ENCODE measurements around a stretch of chr2.

DNA sequence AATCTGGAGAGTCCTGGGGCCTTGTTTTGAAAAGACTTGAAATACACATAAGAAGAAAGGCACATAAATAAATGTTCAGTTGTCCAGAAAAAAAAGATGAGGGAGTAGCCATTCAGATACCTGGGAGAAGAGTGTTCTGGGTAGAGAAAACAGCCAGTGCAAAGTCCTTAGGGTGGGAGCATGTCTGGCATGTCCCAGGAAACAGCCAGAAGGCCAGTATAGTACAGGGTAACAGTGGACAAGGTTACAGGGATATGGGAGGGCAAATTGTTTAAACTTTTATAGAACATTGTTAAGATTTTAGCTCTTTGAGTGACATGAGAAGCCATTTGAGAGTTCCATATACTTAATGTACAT, 26.6 kb downstream of the NBEAL1 start:
- PRO-cap, 2 experiments = no peak in any of the 2 experiments

- PRO-cap, 2 experiments = no peak in any of the 2 experiments
Measured at GRCh38 chr2:203105844-203106200, 91.1 kb downstream of the NBEAL1 start.

- PRO-cap, 2 experiments = peak in 1 of 2 experiments; most common minus-strand start chr2:203364472 (in 1)
Measured at GRCh38 chr2:203364290-203364764, 36.1 kb downstream of the ABI2 start.

DNA sequence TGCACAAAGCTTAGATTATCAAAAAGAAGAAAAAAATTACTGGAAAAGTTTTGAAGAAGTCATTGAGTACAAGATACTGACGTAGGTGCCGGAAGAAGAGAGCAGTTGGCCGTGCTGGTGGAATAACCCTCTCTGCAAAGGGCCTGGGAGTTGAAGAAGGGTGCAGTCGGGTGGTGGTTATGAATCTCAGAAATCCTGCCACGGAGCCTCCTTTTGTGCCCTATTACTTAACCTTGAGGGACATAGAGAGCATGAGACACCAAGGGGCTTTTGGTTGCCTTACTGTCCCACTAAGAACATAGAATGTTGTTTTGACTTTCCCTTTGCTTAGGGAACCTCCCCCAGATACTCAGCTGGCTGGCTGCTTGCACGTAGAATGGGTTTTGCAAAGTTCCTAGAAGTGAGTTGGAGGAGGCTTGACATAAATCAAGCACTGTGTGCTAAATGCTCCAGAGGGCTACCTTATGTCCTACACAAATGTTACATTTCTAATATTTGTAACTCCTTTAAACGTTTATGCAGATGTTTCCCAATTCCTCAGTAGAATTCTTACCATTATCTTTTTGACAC, 1.2 kb upstream of the CD28 start:
- PRO-cap, 2 experiments = no peak in any of the 2 experiments

- PRO-cap, 2 experiments = peak in 1 of 2 experiments; most common plus-strand start chr2:203811901 (in 1)
Measured at GRCh38 chr2:203811296-203812384, 55.9 kb upstream of the CTLA4 start.

GRCh38 chr2:203951307-203952025, 14.9 kb downstream of the ICOS start:
- PRO-cap, 2 experiments = no peak in any of the 2 experiments

GRCh38 chr2:204114111-204114735, 177.7 kb downstream of the ICOS start:
- PRO-cap, 2 experiments = no peak in any of the 2 experiments

DNA sequence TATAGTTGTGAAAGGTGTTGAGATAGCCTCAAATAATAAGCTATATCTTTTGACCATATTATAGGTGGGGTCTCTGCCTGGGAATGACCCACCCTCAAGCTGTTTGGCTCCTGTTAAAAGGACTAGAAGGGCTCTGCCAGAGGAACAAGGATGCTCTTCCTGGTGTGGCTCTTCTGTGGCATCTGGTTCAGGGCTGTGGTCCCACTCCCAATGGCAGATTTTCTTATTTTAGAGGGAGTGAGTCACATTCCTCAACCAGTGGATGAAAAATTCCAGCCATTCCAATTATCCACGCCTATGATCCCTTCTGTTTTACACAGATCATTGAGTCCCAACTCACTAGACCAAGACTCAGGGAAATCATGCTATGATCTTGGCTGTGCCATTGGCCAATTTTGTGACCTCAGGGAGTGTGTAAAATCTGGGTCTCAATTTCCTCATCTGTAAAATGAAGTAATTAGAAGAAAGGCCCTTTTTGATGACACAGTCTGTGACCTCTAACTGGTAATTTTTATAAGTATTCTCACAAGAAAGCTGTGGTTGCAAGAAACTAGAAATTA, 120.0 kb downstream of the PARD3B start:
- PRO-cap, 2 experiments = no peak in any of the 2 experiments

- PRO-cap, 2 experiments = peak in 1 of 2 experiments; most common plus-strand start chr2:205661104 (in 1)
Measured at GRCh38 chr2:205660715-205661250, 21.5 kb upstream of the NRP2 start.

DNA sequence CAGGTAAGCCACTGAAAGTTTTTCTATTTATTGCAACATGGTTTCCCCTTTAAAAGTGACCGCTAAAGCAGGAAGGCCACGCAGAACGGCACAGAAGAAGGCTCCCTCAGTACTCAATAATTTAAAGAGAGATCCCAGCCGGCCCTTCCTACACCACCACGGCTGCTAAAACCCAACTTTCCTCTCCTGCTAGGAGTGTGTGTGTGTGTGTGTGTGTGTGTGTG, 972 bp downstream of the NRP2 start:
- PRO-cap, 2 experiments = no peak in any of the 2 experiments

- PRO-cap, 2 experiments = no peak in any of the 2 experiments
Measured at GRCh38 chr2:205698851-205699309, 16.6 kb downstream of the NRP2 start.

DNA sequence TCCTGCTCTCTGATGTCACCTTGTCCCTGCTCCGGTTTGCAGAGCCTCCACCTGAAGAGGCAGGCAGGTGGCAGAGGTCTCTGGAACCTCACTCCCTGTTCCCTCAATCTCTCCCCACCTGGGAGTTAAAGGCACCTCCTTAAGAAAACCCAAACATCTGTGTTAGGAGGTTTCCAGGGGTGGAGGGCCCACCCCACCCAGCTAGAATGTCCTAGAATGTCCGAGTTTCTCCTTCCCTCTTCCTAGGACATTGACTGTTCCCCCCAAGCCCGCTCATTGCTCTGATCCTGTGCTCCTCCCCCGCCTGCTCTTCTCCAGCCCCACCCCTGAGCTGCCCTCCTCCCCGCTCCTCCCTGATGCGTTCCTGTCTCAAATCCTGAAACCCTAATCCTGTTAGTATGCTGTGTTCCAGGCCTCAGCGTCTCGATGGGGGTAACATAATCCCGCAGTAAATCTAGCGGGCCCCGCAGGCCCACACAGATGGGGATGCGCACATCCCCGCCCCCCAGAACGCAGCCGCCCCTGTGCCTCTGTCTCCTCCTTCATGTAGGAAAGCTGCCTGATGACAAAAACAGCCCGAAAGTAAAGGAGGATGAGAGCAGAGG, 51.3 kb downstream of the NRP2 start:
- PRO-cap, 2 experiments = no peak in any of the 2 experiments

GRCh38 chr2:205944525-205945074, 141.4 kb downstream of the INO80D start:
- PRO-cap, 2 experiments = no peak in any of the 2 experiments

- PRO-cap, 2 experiments = no peak in any of the 2 experiments
Measured at GRCh38 chr2:205974666-205975060, 111.3 kb downstream of the INO80D start.

GRCh38 chr2:206274150-206274360, 408 bp upstream of the ZDBF2 start:
- PRO-cap, 2 experiments = no peak in any of the 2 experiments

DNA sequence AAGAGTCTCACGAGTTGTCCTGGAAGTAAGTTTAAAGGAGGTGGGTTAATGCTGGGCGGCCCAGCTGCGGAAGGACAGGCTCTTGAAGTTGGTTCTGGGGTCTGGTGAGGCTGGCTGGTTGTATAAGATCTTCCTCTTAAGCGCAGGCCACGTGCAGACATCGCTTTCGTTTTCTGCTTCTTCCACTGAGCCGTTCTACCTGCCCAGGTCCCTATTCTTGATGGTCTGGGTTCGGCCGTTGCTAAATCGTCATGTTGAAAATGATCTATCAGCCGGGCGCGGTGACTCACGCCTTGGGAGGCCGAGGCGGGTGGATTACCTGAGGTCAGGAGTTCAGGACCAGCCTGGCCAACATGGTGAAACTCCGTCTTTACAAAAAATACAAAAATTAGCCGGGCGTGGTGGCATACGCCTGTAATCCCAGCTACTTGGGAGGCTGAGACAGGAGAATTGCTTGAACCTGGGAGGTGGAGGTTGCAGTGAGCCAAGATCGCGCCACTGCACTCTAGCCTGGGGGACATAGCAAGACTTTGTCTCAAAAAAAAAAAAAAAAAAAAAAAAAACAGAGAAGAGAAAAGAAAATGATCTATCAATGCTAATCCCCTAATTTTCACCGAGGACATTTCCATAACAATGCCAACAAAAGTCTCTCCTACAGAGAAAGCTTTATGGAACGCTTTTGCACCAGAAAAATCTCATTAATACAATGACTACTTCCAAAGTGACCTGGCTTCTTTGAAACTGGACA, 491 bp downstream of the FASTKD2 start:
- PRO-cap, 2 experiments = no peak in any of the 2 experiments

DNA sequence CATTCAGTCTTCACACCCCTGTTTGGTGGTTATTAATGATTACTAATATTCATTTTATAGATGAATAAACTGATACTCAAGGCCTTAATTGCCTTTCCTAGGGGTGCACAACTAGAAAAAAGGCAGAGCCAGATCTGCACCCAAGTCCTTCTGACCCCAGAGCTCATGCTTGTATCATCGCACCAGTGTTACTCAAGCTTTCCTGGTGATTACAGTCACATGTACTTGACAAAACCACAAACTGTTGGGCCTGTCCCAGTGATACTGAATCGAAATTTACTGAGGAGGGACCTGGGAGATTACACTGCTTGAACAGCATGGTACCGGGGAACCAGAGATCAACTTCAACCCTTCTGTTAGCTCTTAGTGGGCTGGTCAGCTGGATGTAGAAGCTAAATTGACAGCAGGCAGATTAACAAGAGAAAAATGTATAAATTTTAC, 33.7 kb downstream of the FASTKD2 start:
- PRO-cap, 2 experiments = no peak in any of the 2 experiments

DNA sequence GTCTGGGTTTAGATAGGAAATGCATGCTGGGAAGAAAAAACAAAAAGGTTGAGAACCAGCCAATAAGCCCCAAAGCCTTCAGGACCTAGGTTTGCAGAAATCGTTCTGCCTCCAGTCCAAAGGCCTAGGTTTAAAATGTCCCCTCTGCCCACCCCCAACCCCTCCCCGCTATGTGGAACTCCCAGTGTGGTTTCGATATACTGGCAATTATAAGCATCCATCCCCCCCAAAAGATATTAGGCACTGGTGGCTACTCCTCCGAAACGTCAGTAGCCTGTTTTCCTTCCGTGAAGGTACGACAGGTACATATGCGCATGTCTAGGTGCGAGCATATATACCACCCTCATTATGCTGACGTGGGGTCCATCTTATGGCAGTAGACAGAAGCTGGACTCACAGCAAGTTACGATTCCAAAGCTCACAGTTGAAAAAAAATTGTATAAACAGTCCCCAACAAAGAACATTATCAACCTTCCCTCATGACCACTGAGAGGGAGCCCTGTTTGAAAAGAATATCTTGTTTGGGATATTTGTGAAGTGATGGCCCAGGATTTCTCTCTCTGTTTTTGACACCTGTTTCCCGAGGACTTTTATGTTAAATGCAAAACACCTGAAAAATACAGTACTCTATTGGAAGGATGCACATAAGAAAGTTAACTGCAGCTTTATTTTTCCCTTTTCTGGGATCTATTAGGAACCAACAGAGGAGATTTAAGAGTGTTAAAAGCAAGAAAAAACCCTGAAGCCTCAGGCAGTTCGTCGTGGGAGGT, 89.7 kb downstream of the KLF7 start:
- PRO-cap, 2 experiments = no peak in any of the 2 experiments

DNA sequence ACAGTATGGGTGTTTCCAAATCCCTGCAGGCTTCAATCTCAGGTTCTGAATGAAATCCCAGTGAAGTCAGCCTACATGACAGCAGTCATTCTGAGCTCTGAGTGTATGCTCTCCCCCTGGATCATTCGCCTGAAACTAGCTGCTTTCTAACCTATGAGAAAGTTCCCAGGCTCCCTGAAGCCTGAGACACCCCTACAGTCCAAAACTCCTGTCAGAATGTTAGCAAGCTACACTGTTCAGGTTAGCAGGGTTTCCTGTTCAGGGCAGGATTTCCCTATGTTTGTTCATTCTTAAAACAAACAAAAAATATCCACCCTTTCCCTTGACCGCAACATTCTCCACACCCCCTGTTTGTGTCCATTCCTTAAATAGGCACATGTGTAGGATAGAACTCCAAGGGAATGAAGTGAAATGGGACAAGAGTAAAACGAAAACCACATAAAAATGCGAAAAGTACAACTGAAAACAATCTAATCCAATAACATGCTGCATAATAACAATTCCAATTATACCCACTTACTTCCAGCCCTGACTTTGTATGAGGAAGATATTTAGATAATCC, 83.1 kb downstream of the KLF7 start:
- PRO-cap, 2 experiments = peak in 1 of 2 experiments; most common minus-strand start position 218 of the sequence (in 1)

DNA sequence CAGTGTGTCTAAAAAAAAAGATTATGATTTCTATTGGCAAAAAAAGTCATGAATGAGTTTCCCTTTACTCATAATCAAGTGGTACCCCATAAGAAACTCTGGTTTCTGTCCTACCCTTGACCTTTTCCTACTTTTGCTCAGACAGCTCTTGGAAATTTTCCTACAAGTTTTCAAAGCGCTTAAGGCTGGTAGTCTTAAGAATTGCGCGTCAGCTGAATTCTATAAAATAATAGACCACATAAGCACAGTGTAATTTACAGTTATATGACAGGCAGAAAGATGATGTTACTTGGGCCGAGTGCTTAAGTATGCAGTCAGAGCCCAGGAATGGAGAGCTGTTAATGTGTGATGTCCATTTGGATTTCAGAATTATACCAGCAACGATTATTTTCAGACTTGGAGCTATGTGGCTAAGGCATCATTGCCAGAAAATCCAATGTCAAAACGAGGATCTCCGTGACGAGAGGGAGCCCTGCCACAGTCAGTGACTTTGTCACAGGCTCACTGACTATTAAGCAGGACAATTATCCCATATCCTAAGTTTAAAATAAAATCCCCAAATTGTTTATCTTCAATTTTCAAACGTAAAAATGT, 3.5 kb downstream of the KLF7 start:
- PRO-cap, 2 experiments = no peak in any of the 2 experiments

Measured in cerebral cortex (tissue), 2 donors.